Thyroid gland (tissue), 7 donors: ENCODE data around the gene PPP1R3G.

DNA sequence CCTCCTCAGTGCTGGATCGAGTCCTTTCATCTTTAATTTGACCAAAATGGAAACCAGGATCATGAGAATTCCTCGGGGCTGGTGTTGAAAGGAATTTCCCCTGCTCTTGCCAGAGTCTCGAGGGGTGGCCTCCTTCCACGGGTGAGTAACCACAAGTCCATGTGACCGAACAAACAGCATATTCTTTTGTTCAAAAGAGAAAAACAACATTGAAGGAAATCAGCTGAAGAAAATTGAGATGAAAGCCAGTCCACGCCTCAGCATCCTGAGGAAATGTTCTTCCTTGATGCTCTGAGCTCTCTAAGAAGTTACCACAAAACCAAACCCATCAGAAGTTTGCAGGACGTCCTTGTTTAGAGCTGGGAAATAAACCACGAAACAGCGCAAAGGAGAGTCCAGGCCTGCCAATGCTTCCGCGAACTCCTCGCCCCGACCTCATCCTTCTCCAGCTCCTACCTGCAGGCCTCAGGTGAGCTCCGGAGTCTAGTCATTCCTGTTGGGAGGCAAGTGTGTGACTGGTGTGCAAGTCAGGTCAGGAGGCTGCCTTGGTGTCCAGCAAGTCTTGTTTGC lies 165.8 kb upstream of the CDYL start:
- PRO-cap, 2 experiments, result no peak in any of the 2 experiments
- RAMPAGE, long total RNA, 5 experiments, result no peak in any of the 5 experiments

DNA sequence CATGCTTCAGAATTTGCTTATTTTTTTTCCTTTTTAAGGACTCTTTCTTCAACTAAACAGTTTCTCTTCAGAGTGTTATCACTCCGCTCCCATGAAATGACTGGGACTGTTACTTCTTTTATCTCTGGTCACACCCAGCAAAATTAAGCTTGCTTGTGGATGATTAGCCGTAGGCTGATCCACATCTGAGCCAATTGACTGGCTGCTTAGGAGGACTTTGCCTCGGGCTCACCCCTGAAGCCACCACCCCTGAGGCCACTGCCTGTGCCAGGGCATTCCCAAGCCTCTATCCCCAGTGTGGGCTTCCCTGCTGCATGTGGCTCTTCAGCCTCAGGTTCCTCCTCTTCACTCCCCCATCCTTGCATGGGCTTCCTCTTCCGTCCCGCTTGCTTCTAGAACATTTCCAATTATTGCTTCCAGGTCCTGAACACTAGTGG lies 48.1 kb upstream of the CDYL start:
- PRO-cap, 2 experiments, result no peak in any of the 2 experiments
- RAMPAGE, long total RNA, 5 experiments, result no peak in any of the 5 experiments

GRCh38 chr6:4774694-4775309 lies 1.4 kb upstream of the CDYL start:
- PRO-cap, 2 experiments, result peak in 2 of 2 experiments; most common plus-strand start chr6:4774890 (in 2)
- RAMPAGE, long total RNA, 5 experiments, result no peak in any of the 5 experiments

DNA sequence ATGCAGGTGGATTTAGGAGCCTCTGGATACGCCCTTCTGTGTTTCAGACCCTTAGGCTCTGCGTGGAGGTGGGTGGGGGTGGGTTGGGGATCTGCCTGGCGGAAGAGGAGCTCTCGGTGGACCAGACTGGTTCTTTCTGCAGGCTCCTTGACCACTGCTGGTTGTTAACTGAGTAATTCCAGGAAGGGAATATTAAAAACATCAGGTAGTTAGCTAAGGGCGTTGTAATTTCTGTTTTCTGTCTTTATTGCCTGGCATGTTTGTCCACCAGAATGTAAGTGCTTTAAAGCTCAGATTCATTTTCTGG lies 5.7 kb downstream of the CDYL start:
- PRO-cap, 2 experiments, result no peak in any of the 2 experiments
- RAMPAGE, long total RNA, 5 experiments, result no peak in any of the 5 experiments

DNA sequence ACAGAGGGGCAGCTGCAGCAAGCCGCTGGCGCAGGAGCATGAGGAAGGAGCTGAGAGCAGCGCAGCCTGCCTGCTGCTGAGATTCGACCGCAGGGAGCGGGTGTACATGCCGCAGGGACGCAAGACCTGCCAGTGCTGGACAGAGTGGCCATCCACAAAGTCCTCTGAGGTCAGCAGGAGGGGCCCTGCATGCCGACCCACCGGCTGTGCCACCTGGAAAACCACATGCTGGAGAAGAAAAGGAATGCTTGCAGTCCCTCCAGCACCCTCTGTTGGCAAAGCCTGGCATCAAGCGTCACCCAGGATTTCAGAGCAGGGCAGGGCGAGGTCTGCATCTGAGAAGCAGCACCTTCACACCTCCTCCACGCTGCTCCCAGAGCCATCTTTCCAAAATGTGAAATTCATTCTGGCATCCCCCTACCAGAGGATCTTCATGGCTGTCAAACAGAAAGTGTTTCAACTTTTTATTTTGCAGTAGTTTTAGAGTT lies 29.8 kb downstream of the CDYL start:
- PRO-cap, 2 experiments, result no peak in any of the 2 experiments
- RAMPAGE, long total RNA, 5 experiments, result no peak in any of the 5 experiments

DNA sequence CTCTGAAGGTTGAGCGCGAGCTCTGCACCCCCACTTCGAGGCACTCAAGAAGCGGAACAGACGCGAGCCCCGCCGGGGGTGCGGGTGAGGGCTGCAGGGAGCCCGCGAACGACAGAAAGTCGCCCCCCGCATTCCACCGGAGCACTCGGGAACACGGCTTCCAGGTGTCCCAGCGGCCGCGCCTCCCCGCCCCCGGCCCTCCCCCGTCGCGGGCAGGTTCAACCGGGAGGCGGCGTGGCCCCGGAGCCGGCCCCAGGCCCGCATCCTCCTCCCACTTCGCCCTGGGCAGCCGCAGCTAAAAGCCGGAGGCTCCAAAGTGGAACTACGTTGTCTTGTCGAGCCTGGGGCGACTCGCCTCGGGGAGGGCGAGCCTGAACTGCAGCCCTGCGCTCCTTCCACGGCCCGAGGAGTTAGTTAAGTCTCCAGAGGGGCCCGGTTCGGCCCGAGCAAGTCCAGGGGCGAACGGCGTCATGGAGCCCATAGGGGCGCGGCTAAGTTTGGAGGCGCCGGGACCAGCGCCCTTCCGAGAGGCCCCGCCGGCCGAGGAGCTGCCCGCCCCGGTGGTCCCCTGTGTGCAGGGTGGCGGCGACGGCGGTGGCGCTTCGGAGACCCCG lies at the start of gene PPP1R3G:
Gene PPP1R3G (plus strand): TSS at position 326 of the 614 bp plus-strand sequence.
- PRO-cap, 2 experiments, result peak in 2 of 2 experiments; most common plus-strand start position 325 of the sequence (in 1); most common minus-strand start position 138 of the sequence (in 1)
- RAMPAGE, long total RNA, 5 experiments, result no peak in any of the 5 experiments

DNA sequence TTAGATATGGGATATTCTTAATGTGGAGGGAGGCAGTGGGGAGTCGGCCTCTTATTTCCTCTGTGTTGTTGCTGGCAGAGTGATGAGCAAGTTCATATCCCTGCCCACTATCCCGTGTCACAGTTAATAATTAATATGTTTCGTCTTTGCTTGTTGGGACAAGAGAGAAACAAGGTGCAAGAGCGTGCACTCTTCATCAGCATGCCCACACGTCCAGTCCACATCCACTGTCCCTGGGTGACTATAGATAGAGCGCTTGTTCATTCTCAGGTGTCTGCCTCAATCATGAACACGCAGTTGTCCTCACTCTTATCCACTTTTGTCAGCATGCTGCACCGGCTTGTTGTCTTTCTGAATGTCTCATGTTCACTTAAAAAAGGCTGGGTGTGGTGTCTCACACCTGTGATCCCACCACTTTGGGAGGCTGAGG lies 34.0 kb downstream of the PPP1R3G start:
- PRO-cap, 2 experiments, result no peak in any of the 2 experiments
- RAMPAGE, long total RNA, 5 experiments, result no peak in any of the 5 experiments

- PRO-cap, 2 experiments, result peak in 1 of 2 experiments; most common plus-strand start chr6:5132973 (in 1); most common minus-strand start chr6:5132843 (in 1)
- RAMPAGE, long total RNA, 5 experiments, result no peak in any of the 5 experiments
Measured at GRCh38 chr6:5132509-5133372, 47.6 kb downstream of the PPP1R3G start.

DNA sequence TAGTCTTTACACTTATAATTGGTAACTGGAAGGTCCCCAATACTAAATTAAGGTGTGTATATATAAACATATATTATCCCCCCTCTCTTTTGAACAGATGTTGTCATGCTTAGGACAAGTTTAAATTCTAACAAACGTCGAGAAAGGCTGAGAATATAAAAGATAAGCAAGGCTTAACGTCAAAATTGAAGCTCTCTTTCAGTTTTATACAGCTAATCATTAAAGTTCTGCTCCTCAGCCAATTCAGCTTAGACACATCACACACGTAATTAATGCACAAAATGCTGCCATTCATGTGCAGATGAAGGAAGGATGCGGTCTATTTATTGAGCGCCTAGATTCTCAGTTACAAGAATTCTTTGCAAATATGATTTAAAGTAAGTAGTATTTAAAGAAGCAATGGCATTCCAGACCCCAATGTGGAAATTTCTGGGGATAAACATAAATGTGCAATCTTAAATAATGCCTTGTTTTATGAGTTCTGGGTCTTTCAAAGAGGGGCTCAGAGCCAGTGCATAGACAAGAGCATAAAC lies 86.0 kb downstream of the LYRM4 start:
- PRO-cap, 2 experiments, result no peak in any of the 2 experiments
- RAMPAGE, long total RNA, 5 experiments, result no peak in any of the 5 experiments

DNA sequence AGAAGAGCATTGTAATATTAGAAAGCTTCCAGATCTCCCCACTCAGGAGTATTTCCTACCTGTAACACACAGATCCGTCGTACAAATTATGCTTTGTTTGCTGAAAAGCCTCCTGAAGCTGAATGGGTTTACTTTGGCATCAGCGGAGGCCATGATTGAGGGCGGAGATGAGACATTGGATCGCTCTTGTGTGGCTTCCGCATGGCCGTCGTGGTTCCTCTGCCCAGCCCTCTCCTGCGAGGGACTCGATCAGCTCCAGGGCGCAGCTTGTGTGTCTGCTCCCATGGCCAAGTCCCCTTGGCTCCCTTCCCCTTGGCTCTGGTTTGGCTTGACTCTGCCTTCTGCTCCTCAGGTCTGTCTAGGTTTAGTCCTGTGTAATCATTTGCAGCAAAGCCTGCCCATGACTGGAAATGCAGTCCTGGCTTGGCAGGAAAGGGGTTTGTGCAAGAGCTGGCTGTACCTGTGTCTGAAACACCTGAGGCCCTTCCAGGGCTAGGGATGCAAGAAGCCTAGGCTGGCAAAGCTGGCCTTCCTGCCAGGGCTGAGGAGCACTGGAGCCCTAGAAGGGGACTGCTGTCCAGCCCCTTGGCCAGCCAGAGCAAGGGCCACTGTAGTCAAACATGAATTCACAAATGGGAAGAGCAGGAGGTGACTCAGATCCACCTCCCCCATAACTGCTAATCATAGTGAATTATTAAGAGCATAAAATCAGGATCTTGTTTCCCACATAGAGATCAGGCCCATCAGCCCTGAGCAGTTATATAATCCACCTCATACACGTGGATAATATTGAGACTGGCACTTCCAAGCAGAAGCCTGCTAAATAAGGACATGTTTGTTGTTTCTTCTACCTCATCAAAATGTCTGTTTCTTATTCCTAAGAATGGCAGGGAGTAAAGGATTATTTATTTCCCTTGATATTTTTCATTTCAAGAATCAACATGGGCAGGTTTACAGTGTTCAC lies 196.8 kb downstream of the FARS2 start:
- PRO-cap, 2 experiments, result no peak in any of the 2 experiments
- RAMPAGE, long total RNA, 5 experiments, result no peak in any of the 5 experiments

DNA sequence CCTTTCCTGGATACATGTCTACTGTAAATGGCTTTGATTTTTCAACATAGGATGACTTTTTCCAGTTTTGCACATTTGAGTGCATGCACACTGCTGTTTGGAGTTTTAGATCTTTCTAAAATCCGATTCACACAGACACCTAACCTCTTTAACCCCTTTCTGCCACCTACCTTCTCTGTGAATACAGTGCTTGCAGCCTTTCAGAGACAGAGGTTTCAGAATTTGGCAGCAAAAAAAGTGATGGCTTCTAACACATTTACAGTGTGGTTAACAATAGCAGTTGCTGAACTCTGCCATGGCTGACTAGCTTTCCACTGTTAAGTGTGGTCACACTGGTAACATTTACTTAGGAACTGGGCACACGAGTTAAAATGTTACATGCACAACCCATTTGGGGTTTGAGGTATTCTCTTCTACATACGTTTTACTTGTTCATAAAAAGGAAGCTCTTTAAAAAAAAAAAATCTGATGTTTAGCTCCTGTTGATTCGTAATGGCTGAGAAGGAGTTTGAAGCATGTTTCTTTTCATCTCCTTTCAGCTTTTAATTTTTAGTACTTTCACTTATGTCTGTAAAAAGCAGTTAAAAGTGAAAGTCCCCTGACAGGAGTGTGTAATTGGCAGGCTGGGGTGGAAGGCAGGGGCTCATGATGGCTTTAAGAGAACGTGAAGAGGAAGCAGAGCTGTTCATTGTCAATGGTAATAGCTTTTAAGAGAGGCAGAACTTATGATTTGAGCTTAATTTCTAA lies 245.8 kb downstream of the FARS2 start:
- PRO-cap, 2 experiments, result no peak in any of the 2 experiments
- RAMPAGE, long total RNA, 5 experiments, result no peak in any of the 5 experiments

- PRO-cap, 2 experiments, result no peak in any of the 2 experiments
- RAMPAGE, long total RNA, 5 experiments, result no peak in any of the 5 experiments
Measured at GRCh38 chr6:6678774-6679225, 90.3 kb downstream of the LY86 start.

- PRO-cap, 2 experiments, result no peak in any of the 2 experiments
- RAMPAGE, long total RNA, 5 experiments, result no peak in any of the 5 experiments
Measured at GRCh38 chr6:6714646-6715367, 126.3 kb downstream of the LY86 start.

GRCh38 chr6:6753092-6753720 lies 164.7 kb downstream of the LY86 start:
- PRO-cap, 2 experiments, result no peak in any of the 2 experiments
- RAMPAGE, long total RNA, 5 experiments, result no peak in any of the 5 experiments

DNA sequence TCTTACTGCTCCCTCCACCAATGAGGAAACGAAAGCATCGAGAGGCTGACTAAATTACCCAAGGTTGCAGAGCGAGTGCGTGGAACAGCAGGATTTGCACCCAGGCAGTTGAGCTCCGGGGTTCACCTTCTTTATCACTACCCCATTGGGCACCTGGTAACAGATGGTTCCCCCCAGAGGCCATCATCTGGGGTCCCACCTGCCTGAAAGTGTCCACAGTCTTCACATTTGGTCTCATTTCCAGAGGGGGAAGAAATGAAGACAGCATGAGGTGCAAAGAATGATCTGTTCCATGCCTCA lies 208.4 kb downstream of the LY86 start:
- PRO-cap, 2 experiments, result no peak in any of the 2 experiments
- RAMPAGE, long total RNA, 5 experiments, result no peak in any of the 5 experiments

GRCh38 chr6:6799124-6799410 lies 210.5 kb downstream of the LY86 start:
- PRO-cap, 2 experiments, result no peak in any of the 2 experiments
- RAMPAGE, long total RNA, 5 experiments, result no peak in any of the 5 experiments

DNA sequence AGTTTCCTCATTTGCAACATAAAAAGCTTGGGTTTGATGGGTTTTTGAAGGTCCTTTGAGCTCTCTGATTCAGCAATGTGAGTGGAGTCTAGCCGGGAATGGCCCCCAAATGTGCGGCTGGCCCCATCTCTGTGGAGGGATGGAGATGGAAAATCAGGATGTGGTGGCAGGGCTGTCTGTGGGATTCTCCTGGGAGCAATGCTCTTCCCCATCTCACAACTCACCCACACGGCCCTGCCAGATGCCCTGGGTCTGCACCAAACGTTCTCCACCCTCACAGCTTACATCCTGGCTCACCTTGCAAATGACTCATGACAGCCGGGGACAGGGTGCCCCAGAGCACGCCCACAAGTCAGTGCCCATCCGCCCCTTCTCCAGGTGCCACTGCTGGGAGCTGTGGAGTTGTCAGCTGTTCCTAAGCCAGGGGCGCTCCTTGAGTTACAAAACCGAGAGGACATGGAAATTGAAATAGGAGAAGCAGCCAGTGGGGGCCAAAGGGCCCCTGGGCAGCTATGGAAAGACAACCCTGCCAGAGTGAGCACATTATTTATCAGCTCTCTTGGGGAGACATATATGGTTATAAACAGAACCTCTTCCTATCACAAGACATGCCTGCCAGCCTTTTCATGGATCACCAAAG lies 236.6 kb downstream of the LY86 start:
- PRO-cap, 2 experiments, result no peak in any of the 2 experiments
- RAMPAGE, long total RNA, 5 experiments, result no peak in any of the 5 experiments

DNA sequence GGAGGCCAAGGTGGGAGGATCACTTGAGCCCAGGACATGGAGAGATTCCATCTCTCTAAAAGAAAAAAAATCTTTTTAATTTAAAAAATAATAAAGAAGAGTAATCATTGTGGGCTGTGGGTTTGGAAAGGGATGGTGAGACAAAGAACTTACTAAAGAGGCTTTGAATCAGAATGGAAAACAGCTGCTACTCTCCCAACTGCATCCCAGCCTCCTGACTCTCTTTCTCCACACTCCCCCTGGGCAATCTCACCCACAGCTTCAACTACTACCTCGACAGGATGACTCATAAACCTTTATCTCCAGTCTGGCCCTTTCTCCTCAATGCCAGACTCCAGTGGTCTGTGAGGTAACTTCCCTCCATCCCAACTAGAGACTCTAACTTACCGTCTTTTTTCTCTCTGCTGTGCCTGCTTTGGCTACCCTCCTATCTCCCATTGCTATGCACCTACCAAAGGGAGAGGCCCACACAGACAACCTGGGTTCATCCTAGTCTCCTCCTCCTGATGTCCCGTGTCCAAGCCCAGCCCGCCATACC lies 135.3 kb upstream of the RREB1 start:
- PRO-cap, 2 experiments, result no peak in any of the 2 experiments
- RAMPAGE, long total RNA, 5 experiments, result no peak in any of the 5 experiments

DNA sequence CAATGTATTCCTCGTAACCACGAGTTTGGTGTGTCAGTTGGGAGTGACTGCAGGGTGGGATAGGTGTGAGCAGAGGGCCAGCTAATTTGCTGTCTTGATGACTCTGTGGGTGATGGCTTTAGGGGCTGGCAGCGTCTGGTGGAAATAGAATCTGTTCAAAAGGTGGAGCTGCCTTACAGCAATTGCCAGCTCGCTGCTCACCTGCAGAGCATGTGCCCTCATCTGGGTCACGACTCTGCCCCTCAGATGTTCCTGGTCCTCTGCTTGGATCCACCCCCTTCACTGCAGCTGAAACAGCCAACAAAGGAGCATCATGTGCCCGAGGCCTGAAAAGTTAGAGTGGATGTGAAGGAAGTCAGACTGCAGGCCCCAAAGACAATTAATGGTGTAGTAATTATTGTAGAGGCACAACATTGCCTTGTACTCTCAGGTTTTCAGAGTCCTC lies 19.9 kb downstream of the RREB1 start:
- PRO-cap, 2 experiments, result no peak in any of the 2 experiments
- RAMPAGE, long total RNA, 5 experiments, result no peak in any of the 5 experiments

GRCh38 chr6:7129348-7129789 lies 21.6 kb downstream of the RREB1 start:
- PRO-cap, 2 experiments, result no peak in any of the 2 experiments
- RAMPAGE, long total RNA, 5 experiments, result no peak in any of the 5 experiments